ENCODE results near the gene PARP6.

- PRO-cap, result no peak
Measured at GRCh38 chr15:71818279-71818627, 7.9 kb downstream of the NR2E3 start.

DNA sequence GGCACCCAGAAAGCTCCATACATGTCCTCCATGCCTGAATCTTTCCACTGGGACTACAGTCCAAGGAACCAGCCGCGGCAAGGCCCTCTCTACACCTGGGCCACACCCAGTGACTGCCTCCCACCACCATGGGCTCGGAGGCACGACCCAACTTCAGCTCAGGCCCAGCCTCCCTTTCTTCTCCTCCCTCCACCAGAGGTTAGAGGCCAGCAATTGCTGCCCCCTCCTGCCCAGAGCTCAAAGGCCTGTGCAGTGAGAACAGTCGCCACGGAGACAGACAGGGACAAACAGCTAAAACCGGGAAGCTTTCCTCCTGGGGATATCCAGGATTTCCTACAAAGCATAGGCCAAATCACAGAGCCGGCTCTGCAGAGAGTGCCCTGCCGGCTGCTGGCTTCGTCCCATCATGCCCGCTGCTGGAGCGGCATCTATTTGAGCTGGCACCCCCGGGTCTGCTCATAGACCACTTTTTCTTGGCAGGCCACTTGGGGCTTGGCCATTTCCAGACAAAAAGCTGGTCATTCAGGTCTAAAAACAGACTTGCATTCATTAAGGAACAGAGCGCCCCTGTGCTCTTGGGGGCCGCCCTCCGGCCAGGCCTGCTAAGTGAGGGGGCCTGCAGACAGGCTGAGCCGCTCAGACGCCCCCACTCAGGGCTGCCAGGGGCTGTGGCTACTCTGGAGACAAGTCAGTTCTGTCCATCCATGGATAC lies 17.6 kb downstream of the GRAMD2A start:
- PRO-cap, result bidirectional peak, plus-strand start at position 371 of the sequence, minus-strand start at position 183 of the sequence

DNA sequence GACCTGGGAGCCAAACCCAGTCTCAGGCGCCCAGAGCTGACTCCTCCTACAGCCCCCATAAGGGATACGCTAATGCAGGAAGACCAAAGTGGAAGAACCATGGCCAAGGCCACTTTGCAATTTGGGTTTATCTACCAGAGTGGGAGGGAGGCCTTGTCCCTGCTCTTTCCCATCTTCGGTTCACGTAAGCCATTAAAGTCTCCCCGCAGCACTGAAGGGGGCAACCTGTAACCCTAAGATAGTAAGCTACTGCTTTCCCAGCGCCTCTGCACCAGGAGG lies 976 bp upstream of the GRAMD2A start:
- PRO-cap, result no peak

GRCh38 chr15:72272242-72273294 lies at the start of gene PARP6:
Gene PARP6, minus strand, starts transcription at chr15:72272554.
- PRO-cap, result bidirectional peak, plus-strand start at chr15:72272760, minus-strand start at chr15:72272554; bidirectional peak, plus-strand start at chr15:72272933, minus-strand start at chr15:72272797

- PRO-cap, result no peak
Measured at GRCh38 chr15:72370182-72370487, 5.7 kb downstream of the HEXA start.

GRCh38 chr15:72477263-72478003 lies 3.3 kb downstream of the ARIH1 start:
- PRO-cap, result no peak

DNA sequence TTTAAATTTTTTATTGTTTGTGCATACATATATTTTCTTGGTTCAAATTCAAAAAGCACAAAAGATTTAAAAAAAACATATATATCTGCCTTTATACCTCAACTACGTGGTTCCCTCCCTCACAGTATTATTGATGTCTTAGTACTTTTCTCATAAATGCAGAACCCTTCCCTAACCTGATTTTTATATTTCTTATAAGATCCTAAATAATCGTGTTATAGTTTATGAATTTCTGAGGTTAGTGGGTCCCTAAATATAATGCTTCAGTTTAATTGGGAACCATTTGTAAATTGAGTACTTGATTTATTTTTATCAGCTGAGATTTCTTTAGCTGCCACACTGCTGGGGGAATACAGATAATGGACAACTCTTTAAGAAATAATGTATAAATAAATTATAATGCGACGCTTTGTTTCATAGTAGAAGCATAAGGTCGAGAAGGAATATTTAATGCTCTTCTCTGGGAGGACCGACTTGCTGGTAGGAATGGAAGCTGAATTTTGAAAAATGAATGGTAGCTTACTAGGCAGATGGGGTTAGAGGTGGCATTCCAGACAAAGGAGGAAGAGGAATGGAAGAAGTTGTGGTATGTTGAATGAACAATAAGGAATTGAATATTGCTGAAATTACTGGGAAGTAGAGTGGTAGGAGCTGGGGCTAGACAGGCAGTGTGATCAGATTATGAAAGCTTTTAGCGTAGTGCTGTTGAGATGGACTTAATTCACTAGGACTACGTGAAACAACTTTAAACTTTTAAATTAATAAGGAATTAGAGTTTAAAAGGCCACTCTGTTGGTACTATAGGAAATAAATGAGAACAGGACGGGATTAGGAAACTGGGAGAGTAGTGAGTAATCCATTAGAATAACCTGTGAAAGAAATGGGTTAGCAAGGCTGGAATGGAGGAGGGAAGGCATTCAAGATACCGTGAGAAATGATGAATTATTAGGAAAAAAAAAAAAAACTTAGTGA lies 20.0 kb downstream of the ARIH1 start:
- PRO-cap, result no peak

GRCh38 chr15:72526526-72526962 lies 52.4 kb downstream of the ARIH1 start:
- PRO-cap, result no peak

DNA sequence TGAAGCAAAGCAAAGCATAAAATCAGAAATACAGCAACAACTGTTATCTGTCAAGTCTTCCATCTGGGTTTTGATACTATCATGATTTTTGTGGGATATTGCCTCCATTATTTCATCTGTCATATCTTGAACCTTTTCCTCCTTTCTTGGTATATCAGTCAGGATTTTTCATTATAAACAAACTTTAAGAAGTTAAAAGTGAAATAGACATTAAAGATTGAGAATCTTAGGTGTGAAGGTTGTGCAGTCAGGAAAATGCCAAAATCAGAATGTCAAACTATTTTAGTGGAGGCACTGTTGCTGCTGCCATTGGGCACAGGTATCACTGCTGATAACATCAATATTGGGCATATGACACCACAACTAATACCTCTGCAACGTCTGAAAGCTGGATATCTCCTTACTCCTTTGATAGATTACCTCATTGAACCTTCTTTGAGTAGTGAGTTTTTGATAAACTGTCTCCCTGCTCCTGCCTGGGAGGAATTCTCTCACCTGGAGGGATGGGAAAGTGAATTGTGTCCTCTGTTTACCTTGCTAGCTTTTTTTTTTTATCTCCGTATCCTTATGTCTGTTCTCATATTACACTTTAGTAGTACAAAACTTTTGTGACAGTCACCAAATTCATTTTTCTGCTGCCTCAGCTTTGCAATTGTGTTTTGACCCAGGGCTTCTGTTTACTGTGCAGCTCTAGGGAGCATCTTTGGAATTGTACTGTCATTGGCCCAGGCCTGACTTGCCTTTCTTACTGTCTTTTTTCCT lies 53.0 kb downstream of the ARIH1 start:
- PRO-cap, result no peak

- PRO-cap, result no peak
Measured at GRCh38 chr15:72548044-72548499, 73.9 kb downstream of the ARIH1 start.

DNA sequence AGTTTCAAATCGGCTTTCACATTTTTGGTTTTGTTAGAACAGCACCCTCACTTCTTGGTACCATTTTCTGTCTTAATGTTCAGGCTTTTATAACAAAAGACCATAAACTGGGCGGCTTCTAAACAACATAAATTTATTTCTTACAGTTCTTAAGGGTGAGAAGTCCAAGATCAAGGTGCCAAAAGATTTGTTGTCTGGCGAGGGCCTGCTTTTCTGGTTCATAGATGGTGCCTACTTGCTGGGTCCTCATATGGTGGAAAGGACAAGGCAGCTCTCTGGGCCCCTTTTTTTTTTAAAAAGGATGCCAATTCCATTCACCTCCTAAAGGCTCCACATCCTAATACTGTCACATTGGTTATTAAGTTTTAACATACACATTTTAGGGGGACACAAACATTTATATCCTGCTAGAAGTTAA lies 89.9 kb upstream of the GOLGA6B start:
- PRO-cap, result no peak

- PRO-cap, result no peak
Measured at GRCh38 chr15:72785200-72786195, 1.9 kb upstream of the ADPGK start.

- PRO-cap, result no peak
Measured at GRCh38 chr15:73088493-73088883, 36.2 kb downstream of the NEO1 start.

DNA sequence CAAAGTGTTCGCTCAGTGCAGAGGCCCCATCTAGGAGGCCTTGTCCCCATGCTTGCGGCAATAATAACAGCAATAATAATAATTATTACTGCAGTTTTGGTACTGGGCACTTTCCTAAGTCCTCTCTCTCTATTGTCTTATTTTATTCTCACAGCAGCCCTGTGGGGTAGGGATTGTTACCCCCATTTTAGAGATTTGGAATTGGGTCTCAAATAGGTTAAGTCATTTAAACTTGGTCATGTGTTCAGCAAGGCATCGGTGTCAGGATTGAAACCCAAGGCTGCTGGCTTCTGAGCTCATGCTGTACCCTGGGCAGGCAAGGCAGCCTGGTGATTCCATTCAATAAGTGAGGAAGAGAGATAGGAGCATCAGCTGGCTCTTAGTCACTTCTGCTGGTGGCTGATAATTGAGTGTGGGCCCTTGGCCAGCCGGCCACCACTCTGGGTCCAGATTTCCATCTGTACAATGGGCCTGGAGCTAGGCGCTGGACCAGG lies 4.1 kb downstream of the CD276 start:
- PRO-cap, result no peak

DNA sequence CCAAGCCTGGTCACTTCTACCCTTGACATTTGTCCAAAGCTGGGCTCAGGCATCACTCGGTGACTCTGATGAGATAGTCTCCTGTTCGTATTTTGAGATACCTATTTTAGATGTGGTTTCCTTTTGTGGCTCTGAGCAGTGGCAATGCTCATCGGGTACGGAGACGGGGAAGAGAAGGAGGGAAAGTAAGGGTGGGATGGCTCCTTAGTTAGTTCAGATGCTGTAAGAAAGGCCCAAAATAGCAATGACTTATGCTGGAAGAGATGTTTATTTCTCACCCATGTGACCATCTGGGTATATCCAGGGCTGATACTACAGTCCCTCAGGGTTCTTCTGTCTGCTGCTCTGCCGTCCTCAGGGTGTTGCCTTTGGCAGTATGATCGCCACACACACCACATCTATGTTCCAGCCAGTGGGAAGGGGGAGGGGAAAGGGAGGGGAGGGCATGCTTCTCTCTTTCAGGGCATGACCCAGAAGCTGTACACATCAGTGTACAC lies 10.1 kb downstream of the CD276 start:
- PRO-cap, result unidirectional peak, plus-strand start at position 325 of the sequence

- PRO-cap, result no peak
Measured at GRCh38 chr15:73774806-73775180, 21.6 kb upstream of the INSYN1 start.

DNA sequence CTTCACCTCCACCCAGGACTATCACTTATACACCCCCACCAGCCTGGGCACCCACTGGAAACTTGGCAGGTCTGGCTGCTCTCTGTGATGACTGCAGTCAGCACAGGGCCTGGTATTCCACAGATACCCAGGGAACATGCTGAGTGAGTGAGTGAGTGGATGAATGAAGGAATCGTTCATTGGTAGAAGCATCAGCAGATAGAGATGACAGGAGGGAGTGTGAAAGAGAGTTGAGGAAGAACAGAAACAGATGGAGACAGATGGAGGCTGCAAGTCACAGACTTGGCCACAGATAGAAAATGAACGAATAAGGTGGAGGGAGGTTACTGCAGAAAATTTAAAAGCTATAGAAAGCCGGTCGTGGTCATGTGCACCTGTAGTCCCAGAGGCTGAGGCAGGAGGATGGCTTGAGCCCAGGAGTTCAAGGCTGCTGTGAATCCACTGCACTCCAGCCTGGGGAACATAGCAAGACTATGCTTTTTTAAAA lies 4.6 kb upstream of the LOXL1 start:
- PRO-cap, result no peak

- PRO-cap, result no peak
Measured at GRCh38 chr15:73949324-73950261, 23.3 kb downstream of the LOXL1 start.

DNA sequence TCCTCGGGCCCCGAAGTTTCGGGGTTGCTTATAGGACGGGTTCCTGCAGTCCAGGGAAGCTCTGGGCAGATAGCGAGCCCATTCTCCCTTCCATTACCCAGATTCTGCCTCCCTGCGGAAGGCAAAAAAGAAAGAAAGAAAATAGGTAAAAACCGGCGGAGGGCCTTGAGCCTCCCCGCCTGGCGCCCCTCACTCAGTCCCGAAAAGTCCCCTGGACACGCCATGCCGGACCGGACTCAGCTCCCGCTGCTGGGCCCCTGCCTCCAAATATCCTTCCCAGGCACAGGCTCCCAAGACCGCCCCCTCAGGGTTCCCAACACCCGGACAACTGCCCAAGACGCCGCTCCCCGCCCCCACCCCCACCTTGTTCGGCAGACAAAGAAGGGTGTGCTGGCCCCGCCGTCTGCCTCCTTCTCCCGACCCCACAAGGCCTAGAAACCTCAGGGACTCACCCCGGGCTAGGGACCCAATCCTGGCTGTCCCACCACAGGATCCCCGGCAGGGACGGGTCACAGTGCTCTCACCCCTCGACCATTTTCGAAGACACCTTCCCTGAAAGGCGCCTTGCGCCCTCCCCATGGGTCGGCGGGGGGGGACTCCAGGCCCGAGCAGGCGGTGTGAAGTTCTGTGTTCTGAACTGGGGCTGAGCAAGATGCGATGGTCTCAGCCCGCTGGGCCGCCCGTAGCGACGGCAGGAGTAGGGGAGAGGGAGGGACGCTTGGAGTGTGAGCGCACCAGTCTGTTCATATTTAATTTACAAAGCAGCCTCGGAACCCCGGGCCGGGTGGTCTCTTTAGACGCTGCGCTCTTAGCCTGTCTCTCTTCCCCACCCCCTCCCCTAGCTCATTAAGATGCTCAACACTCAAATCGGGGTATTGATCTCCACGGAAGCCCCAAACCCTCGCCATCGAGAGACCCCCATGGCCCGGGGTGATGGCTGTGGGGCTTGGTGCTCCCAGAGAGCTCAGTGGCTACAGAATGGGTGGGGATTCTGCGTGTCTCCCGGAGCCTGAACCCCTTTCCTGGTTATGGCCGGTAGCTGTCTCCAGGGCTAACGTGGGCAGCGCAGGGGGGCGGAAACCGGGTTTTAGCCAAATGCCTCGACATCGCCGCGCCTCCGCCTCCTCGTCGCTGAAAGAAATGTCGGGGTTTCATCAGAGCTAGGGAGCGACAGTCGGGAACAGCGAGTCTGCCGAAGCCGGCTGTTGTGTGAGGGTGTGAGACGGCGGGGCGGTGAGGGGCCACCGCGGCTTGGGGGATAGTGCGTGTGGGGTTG lies 1.4 kb upstream of the ISLR2 start:
- PRO-cap, result no peak

DNA sequence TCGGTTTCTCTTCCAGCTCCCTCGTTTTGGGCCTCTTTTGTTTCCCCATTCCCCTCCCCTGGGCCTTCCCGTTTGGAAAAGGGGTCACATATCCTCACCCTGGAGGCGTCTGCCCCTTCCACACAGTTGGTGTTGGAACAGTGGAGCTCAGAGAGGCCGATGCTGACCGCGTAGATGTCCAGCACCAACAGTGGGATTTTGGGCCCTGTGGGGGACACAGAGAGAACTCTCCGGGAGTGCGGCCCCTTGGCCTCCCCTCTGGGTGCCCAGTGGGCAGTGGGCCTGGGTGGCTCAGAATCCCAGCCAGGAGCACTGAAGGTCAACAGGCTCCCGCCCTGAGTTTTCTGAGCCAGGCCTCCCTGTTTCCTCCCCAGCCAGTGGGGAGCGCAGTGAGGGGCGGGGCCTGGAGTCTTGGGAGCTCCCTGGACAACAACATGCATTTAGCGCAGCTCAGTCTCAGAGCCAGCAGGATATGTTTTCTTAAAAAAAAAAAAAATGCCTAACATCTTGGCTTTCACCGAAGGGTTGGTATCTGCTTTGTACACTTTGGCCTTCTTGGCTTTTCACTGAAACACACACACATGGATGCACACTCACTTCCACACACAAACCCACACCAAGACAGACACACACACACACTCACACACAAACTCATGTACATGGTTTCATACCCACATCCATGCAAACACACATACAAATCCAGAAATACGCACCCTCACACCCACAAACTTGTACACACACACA lies 639 bp upstream of the ISLR start:
- PRO-cap, result no peak

Data from osteocyte (in vitro differentiated cells).